Mammary epithelial cell (primary cell): ENCODE results near the genes NLGN4X and FAM9A.

DNA sequence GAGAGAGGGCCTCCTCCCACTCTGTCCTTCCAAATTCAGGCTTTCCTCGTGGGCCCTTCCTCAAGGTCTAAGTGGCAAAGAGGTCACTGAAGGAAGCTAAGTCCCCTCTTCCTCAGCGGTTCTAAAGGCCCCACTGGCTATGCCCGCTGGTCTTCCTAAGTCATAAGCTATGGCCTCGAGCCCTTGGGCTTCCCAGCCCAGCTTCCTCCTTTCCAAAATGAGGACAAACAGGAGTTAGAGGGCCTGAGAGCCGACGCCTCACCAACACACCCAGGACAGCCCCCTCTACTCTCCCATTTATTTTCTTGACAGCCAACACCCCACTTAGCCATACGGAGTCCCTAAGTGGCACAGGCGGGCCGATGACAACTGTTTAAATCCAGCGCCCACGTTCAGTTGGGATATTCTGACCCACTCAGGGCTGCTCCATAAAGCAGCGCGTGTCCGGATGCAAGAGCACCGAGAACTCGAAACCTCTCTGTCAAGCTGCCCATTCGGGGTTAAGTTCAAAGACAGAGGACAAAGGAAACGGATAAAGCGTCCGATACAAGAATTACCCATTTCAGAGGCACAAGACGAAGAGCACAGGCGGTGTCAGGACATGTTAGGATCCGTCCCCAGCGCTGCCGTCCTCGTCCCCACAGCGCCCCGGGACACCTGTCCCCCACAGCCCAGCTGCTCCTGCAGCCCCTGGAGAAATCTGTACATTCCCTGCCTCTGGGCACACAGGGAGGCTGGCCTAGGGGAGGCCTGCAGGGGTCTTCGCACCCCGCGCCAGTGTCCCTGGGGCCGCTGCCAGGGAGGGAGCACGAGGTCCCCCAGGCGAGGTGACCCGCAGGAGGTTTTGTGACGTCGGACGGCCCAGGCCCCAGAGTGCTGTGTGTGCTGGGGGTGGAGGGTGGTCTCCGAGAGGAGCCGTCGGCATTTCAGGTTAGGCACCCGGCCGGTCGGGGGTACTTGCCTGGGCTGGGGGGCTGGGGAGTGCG is 1.2 kb downstream of the PRKX start:
- CAGE, long polyA plus RNA: no peak
- RRBS: 0% methylated on average over 3 of the region's 45 CpGs

DNA sequence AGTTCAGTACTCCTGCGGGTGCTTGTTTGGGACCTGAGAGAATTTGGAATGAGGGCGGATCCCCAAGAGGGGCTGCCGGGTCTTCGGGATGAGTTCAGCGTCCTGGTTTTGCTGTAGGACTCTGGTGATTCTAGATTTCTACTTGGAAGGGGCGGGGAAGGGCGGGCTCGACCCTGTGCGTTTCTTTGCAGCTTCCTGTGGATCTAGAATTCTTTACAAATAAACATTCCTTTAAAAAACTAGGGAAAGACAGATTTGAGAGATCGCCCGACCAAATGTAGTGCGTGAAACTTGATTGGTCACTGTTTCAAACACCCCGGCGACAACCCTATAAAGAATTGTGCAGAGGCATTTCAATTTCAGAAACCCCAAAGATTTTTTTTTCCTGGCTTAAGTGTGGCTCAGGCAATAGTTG is 777 bp upstream of the PRKX start:
- CAGE, long polyA plus RNA: no peak
- RRBS: no CpG with 5 or more reads among the region's 14 CpGs

DNA sequence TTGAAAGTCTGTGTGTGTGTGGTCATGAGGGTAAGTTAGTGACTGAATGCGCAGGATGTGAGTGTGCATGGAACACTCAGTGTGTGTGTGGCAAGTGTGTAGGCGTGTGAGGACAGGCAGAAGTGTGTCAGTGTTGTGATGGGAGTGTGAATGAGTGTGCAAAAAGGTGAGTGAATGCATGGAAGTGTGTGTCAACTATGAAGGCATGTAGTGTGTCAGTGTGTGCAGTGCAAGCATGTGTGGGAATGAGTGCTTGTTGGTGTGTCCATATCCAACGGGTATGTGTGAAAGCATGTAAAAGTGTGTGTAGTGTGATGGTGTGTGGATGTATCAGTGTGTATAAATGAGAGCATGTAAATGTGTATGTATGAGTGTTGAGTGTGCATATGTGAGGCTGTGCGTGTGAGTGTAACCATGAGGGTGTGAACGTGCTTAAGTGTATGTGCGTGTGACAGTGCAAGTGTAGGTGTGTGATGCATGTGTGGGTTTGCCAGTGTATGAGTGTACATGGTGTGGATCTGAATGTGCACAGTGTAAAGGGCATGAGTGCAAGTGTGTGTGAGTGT is 109.5 kb upstream of the PRKX start:
- CAGE, long polyA plus RNA: no peak
- RRBS: no CpG with 5 or more reads among the region's 6 CpGs

GRCh38 chrX:6228591-6229381 is at the start of gene NLGN4X:
Gene NLGN4X (minus strand): TSS chrX:6228867.
- CAGE, long polyA plus RNA: no peak
- RRBS: 12% methylated on average over 4 of the region's 19 CpGs

DNA sequence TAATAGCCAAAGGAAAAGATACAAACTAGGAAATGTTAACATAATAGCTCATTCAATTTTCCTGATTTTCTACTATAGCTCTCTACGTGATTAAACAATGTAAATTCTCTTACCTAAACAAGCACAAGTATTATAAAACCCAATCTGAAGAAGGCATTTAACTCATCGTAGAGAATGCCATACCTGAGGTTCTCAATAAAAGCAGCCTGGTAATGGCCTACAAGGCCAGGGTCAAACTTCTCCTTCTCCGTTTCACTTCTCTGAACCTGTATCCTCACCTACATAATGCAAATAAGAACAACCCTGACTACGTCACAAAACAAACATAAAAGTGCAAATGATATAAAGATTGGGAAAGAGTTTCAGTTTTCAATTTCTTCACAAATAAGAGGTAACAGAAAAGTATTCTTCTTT is 55.6 kb upstream of the STS start:
- CAGE, long polyA plus RNA: no peak
- RRBS: no CpG with 5 or more reads among the region's 4 CpGs

DNA sequence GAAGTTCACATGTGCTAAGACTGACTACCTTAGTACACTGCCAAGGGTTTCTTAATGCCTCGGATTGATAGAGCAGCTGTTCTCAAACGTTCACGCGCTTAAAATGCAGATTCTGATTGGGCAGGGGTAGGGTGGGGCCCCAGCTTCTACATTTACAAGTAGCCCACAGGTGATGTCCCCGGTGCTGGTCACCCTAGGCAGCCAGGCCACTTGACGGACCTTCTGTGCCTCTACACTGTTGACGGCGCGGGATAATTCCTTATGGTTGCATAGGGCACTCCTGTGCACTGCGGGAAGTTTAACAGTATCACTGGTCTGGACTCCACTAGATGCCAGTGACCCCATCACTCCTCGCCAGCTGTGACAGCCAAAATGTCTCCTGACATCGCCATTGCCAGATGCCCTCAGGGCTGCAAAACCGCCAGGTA is 390 bp upstream of the STS start:
- CAGE, long polyA plus RNA: no peak
- RRBS: no CpG with 5 or more reads among the region's 13 CpGs

DNA sequence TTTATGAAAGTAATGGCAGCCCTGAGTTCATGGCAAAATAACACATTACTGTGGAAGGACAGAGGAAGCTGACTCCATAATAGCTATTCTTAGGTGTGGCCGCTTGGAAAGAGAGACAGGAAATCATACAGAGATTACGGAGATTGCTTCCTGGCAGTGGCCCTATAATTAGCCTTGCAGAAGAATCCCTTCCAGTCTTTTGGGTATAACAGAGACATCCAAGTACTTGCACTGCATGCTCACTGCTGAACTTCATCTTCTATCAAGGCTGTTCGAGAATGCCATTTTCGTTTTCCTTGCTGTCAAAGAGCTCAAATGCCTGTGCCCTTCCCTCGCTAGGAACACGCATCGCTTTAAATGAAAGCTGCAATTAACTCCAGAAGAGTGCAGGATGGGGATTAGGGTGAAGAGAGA is 133.0 kb upstream of the VCX start:
- CAGE, long polyA plus RNA: no peak
- RRBS: no CpG with 5 or more reads among the region's 7 CpGs

DNA sequence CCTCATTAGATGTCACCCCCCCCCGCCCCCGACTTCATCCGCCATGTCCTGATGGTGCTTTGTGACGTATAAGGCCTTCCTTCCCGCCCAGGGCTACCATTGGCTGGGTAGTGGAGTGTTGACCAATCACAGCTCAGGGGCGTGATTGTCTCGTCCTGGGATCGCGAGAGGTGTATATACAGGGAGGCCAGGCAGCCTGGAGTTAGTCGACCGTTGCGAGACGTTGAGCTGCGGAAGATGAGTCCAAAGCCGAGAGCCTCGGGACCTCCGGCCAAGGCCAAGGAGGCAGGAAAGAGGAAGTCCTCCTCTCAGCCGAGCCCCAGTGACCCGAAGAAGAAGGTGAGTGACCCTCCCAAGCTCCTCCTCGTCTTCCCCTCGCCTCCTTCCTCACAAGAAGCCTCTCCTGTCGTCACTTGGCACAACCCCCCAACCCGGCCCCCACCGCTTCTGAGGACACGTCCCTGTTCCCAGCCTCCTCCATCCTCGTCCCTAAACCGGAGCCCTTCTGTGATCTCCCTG is 643 bp downstream of the VCX3B start:
- CAGE, long polyA plus RNA: no peak
- RRBS: no CpG with 5 or more reads among the region's 27 CpGs

GRCh38 chrX:8801258-8801704 is at the start of gene FAM9A:
Gene FAM9A (minus strand): TSS chrX:8801383.
- CAGE, long polyA plus RNA: no peak
- RRBS: no CpG with 5 or more reads among the region's 23 CpGs

DNA sequence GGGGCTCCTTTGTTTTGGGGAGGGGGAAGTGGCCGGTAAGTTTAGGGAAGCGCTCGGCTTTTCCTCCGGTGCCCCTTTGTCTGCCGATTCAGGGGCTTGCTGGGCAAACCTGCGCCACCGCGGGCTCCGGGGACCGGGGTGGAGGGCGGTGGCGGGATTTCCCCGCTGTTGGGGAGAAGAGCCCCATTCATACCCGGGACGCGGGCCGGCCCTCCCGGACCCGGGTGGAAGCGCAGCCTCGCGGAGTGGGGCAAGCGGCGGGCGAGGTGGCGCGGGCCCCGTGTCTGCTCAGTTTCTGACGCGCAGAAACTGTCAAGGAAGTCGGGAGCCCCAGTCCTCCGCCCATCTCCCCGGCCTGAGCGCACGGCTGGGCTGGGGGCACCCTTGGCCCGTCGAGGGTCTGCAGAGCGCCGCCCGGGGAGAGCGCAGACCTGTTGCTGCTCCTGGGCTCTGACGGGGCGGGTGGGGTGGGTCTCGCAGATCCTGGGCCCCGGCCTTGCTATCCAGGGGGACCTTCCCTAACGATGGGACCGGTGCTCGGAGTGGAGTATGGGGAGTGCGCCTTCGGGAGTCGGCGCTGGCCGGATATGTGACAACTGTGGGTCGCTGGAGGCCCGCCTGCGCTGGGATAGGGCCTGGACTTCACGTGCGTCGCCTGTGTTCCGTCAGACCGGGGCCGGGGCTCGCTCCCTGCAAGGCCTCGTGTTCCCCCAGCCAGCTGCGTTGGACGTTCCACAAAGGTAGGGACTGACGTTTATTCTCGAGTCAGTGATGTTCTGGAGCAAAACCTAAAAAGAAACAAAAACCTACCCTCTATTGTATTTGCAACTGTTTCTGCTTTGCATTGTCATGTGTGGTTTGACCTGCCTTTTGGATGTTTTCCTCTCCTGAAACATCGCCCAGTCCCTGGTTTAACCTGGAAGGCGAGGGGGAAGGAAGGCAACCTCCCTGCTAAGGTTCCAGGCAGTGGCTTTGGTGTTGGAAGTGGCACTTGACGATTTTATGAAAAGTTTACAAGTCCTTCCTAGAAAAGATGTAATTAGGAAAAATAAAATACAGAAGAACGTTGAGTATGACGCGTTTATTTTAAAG is 1.2 kb downstream of the TBL1X start:
- CAGE, long polyA plus RNA: no peak
- RRBS: 7% methylated on average over 36 of the region's 74 CpGs

DNA sequence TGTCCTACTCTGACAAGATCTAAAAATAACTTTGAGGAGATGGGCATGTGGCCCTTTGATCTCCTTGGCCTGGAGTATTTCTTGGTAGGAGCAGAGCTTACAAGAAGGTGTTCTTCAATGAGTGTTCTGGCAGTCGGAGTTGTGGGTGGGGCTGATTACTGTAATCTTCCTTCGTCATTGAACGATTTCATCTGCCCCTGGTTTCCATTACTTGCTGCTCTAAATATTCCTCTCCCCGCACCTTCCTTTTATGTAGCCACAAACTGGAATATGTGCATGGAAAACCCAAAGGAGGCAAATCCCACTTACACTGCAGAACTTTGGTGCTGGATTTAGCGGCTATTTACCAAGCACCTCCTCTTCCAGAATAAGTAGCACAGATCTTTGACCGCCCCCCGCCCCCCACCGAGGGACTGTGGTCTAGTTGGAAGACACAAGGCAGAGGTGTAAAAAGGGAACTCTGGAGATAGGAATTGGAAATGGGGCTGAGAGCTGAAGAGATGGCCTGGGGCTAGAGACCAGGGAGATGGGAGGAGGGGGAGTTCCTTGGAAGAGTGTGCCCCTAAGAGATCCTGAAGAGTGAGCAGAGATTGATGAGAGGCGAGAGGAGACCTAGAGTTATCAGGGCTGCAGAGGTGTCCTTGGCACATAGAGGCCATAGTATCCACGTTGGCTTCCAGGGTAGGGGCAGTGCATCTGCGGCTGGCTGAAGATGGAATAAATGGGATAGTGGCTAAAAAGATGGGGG is 55.2 kb downstream of the TBL1X start:
- CAGE, long polyA plus RNA: no peak
- RRBS: no CpG with 5 or more reads among the region's 11 CpGs

DNA sequence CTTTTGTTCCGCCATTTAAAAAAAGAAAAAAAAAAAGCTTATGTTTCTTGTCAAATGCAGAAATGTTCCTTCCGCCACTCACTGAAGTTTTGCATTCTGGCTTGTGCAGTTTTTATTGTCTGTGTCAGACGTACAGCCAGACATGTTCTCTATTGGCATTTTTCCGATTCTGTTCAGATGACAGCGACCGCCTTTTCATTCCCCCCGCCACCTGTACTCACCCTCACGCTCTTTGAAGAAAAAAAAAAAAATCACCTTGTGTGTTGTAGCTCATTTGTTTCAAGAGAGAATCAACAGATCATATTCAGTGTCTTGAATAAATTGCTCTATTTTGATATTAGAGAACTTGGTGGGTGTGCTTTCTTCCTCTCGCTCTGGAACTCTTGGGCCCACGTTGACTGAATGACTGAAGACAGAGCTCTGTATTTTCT is 46.2 kb downstream of the GPR143 start:
- CAGE, long polyA plus RNA: no peak
- RRBS: no CpG with 5 or more reads among the region's 10 CpGs

DNA sequence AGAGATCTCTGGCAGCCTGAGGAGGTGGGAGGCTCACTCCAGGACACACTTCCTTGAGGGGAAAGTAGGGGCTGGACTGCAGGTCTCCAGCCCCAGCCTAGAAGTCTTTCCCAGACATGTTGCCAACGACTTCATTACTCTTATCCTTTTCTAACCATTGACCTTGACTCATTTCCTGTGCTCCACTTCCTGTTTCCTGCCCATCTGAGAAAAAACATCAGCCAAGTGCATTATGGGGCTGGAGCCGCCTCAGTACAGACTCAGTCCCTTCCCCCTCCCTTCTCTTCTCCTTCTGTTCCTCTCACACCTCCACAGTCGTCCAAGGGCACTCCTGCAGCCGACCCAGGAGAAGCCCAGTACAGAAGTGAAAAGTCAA is 20.2 kb downstream of the GPR143 start:
- CAGE, long polyA plus RNA: no peak
- RRBS: no CpG with 5 or more reads among the region's 4 CpGs

- CAGE, long polyA plus RNA: no peak
- RRBS: 6% methylated on average over 11 of the region's 39 CpGs
Measured at GRCh38 chrX:9786795-9787375, 656 bp downstream of the SHROOM2 start.

DNA sequence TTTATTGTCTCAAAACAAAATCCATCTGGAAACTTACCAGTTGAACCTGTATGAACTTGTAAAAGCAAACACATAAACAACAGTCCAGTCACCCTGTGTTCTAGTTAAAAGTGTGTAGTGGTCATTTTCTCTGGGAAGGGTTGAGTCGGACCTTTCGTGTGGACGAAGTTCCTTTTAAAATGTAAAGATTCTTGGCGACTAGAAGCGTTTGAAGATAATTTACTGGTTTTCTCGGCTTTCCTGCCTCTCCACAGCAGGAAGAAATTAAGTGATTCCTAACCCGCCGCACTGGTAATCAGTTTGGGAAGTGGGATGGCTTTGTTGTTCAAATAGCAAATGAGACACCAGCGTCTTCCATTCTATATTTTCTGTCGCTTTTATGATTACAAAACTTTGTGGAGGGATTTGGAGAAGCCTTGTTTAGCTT is 1.2 kb downstream of the SHROOM2 start:
- CAGE, long polyA plus RNA: no peak
- RRBS: no CpG with 5 or more reads among the region's 10 CpGs

GRCh38 chrX:10015414-10016109 is 48.4 kb downstream of the CLDN34 start:
- CAGE, long polyA plus RNA: no peak
- RRBS: 6% methylated on average over 88 of the region's 119 CpGs

DNA sequence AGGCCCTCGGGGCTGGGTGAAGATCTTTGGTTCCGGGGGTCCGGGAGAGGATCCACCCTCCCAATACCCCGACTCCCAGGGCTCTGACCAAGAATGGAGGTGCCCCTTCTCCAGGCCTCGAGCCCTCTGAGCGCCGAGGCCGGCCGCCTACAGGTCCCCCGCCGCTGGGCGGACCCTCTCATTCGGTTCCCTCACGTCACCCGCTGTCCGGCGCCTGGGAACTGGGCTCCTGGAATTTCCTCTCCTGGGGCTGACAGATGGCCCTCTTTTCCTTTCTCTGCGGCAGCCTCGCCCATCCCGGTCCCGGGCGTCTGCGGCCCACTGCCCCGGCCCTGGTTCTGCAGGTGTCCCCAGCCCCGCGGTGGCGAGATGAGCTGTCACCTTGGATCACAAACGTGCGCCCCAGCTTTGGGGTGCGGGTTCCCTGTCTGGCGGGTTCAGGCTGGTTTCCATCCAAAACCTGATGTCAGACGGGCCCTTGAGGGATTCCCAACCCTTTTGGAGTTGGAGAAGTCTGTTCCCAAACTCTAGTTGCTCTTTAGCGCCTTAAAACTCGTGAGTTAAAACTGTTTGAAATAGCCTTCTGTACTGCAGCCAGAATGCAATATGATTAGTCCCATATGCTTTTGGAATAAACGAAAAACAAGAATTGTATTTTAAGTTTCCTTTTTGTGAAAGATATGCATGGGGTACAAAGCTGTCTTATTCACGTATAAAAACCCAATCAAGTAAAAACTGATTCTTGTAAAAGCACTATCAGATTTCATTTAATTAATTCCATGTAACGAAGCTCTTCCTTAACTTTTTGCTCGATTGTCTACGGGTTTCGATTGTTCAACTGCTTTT is 49.2 kb downstream of the CLDN34 start:
- CAGE, long polyA plus RNA: no peak
- RRBS: 1% methylated on average over 19 of the region's 40 CpGs

DNA sequence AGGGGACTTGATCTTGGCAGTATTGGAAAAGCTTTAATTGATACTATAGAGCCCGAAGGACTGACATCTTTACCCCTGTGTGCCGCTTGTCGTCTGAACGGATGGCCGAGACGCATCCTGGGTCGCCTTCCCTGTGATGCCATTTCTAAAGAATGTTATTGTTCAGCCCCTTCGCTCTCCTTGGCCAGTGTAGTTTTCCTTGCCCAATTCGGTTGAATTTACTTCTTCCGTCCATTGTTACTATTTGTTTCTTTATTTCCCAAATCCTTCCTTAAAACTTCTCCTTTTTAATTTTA is 80.9 kb downstream of the CLDN34 start:
- CAGE, long polyA plus RNA: no peak
- RRBS: no CpG with 5 or more reads among the region's 10 CpGs

- CAGE, long polyA plus RNA: no peak
- RRBS: no CpG with 5 or more reads among the region's 19 CpGs
Measured at GRCh38 chrX:10121727-10122348, 34.9 kb upstream of the CLCN4 start.

GRCh38 chrX:10157556-10157919 is 763 bp downstream of the CLCN4 start:
- CAGE, long polyA plus RNA: no peak
- RRBS: no CpG with 5 or more reads among the region's 3 CpGs